T47D (cell line): ENCODE results near the genes CYP27C1 and WDR33.

- RRBS: no CpG with 5 or more reads among the region's 5 CpGs
Observed at GRCh38 chr2:126719370-126720294, 63.7 kb downstream of the GYPC start.

GRCh38 chr2:126831414-126832040 is 67.2 kb upstream of the TEX51 start:
- RRBS: no CpG with 5 or more reads among the region's 10 CpGs

- RRBS: 0% methylated on average over 1 of the region's 9 CpGs
Observed at GRCh38 chr2:127049976-127050297, 57.0 kb downstream of the BIN1 start.

DNA sequence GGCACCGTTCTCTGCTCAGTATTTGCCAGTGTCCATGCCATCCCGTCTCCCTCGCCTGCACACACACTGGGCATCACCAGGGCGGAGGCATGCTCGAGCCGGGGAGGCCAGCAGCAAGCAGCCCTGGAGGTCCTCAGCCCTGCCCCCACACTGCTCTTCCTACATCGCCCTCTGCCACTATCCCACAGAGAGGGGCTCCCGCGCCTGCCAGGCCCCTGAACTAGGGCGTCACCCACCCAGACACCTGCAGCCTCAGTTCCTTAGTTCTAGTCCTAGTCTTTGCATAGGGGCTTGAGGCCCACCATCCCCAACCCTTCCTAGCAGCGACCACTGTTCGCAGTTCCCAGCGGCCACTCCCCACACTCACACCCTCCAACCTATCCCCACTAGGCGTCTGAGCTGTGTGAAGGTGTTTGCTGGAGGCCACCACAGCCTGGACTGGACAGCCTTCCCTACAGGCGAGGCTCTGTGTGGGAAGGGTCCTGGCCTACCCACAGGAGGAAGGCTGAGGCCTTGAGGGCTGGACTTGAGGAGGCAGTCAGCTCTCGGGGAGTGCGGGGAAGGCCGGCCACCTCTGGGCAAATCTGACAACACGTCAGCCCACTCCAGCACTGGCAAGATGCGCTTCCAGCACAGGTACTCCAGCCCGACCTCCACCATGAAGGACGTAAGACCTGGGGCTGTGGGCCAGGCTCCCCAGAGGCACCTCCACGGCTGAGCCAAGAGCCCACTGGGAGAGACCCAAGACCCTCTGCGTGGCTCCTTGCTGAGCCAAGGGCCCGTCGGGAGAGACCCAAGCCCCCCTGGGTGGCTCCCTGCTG is 50.6 kb downstream of the BIN1 start:
- RRBS: no CpG with 5 or more reads among the region's 26 CpGs

DNA sequence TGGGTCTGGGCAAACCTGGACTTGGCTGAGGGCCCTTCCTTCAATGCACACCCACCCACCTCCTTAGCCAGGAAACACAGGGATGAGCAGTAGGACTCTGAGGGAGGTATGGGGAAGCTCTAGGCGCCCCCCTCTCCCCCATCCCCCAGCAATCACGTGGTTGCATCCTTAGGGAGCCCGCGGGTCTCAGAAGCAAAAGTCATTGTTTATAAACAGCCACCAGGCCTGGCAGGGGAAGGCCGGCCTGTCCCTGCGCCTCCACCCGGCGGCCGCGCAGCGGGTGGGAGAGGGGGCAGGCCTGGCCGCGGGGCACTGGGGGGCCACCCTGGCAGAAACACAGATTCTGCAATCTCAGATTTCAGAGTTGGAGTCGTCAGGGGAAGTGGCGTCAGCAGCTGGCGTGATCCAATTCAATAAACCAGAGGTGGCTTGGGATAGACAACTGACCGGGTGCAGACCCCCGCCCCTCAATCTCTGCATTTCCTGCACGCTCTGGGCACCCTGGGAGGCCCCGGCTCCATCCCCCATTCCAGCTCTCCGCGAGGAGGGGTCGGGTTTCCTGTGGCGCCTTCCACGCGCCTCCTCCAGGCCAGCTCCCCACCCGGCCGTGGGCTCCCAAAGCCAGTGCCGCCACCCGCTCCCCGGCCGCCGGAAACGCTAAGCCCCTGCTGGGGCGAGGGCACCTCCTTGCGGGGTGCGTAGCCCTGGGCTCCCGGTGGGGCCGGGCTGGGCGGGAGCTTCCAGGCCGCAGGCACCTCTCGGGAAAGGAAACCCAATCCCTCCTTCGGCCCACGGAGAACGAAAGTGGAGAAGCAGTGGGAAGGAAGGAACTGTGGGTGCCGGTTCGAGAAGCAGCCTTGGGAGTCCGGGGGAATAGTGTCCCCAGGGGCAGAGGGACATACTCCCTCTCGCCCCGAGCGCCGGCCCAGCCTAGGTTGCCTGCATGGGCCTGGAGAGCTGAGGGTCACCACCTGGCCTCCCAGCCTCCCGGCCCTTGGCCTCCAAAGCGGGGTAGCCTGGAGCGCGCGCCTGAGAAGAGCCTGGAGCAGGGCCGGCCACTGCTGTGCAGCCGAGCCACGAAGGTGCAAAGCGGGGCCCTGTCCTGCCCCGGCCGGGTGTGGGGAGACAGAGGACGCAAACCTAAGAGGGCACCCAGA is 1.0 kb downstream of the BIN1 start:
- RRBS: 59% methylated on average over 35 of the region's 64 CpGs

DNA sequence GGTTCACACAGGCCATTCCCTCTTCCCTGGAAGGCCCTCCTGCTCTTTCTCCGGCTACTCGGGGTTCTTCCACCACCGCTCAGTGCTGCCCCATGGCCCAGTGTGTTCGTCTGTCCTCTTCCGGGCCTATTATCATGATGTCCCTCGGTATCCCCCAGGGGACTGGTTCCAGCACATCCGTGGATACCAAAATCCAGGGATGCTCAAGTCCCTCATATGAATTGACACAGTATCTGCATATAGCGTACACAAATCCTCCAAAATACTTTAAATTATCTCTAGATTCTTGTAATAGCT is 1.4 kb upstream of the BIN1 start:
- RRBS: 91% methylated on average over 5 of the region's 8 CpGs

- RRBS: no CpG with 5 or more reads among the region's 8 CpGs
Observed at GRCh38 chr2:127174928-127175349, 45.2 kb downstream of the CYP27C1 start.

GRCh38 chr2:127184927-127185477 is 35.1 kb downstream of the CYP27C1 start:
- RRBS: no CpG with 5 or more reads among the region's 9 CpGs

DNA sequence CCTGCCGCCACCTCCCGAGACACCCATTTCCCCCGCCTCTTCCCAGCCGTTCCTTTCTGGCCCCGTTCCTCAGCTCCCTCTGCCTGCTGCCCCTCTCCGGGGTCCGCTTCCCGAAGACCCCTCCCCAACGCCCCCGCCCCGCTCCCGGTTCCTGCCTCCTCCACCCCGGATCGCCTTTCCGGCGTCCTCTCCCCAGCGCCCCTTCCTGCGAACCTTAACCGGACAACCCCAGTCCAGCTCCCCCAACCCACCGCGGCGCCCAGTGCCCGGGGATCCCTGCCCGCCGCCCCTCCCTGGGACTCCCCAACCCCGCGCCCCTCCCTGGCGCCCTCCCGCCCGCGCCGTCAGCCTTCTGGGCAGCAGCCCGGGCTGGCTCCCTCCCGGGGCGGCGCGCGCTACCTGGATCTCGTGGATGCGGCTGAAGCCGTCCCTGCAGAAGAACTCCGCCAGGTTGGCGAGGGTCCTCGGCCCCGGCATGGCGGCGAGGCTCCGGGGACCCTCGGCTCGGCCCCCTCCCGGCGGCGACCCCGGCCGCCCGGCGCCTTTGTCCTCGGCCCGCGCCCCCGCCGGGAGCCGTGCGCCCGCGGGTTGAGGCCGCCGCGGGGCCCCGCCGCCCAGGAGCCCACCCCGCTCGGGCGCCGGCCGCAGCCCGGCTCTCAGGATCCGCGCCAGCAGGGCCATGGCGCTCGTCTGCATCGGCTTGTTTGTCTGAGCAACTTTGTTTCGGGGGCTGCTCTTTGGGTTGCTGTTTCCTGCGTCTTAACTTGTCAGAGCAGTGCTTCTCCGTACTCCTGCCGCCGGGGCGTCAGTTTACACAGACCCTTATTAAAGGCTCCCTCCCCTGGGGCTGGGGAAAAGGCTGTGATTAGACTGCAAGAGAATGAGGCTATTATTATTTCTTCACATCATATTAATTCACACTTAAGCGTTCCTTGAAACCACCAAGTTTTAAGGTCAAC is at the start of gene CYP27C1:
CYP27C1 (minus strand) TSS at position 710 of the 959 bp plus-strand sequence.
- RRBS: 3% methylated on average over 45 of the region's 89 CpGs

- RRBS: no CpG with 5 or more reads among the region's 6 CpGs
Observed at GRCh38 chr2:127224987-127225380, 4.9 kb upstream of the CYP27C1 start.

- RRBS: no CpG with 5 or more reads among the region's 9 CpGs
Observed at GRCh38 chr2:127246884-127247259, 26.8 kb upstream of the CYP27C1 start.

GRCh38 chr2:127302205-127302766 is 8.3 kb upstream of the ERCC3 start:
- RRBS: no CpG with 5 or more reads among the region's 1 CpG

DNA sequence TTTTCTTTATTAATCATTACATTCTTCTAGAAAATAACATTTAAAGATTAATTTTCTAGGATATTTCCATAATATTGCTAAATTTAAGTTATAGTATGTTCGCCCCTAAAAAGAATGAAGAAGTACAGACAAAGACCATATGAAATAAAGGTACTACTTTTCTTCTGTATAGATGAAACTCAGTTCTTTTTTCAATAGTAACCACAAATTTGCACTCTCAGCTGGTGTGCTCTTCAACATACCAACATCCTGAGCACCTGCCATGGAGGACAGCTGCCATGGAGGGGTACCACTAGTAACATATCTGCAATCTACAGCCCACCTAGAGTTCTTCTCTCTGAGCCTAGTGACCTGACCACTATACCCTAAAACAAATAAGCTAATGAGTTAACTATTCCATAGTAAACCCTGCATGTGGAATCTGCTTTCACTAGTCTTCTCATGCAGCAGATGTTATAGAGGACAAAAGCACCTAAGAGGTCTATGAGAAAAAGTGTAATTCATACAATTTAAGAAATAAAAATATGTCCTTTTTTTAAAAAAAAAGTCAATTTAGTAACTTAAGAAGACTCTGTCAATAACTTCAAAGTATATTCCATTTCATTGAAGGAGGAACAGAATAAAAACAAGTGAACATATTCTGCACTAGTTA is 36.9 kb upstream of the ERCC3 start:
- RRBS: no CpG with 5 or more reads among the region's 1 CpG

DNA sequence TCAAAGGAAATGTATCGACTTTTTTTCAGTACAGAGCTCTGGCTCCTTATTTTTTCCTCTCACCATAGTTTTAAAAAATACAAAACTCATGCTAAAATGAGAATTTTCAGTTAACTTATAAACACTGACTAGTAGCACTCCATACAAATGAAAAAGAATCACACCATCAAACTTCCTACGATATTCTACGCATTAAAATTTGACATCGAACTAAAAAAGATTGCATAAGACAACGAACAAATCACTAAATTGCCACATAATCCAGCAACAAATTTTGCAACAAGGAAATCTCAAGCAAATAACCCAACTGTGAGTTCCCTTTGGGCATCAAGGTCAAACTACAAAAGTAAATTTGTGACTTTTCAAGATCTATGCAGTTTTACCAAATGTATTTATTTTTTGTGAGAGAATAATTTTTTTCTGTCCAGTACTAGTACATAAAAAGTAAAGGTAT is 1.5 kb downstream of the MAP3K2 start:
- RRBS: no CpG with 5 or more reads among the region's 5 CpGs

- RRBS: 87% methylated on average over 7 of the region's 33 CpGs
Observed at GRCh38 chr2:127423434-127424070, 5.3 kb downstream of the PROC start.

DNA sequence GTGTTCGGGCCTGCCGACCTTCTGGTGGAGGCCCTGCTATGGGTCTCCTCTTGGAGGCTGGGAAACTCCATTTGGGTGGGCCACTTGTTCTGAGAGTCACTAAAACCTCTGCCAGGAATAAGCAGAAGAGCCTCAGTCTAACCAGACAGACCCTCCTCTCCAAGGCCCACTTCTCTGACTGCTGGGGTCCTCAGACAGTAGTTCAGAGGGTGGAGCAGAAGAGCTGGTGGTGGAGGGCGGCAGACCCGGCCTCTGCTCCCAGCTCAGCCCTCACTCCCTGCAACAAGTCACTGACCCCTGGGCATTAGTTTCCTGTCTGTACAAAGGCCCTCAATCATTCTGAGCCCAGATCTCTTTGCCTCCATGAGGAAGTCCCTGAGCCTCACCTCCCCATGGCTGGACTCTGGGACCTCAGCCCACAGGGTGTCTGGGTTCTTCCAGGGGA is 48.9 kb downstream of the MYO7B start:
- RRBS: no CpG with 5 or more reads among the region's 4 CpGs

- RRBS: no CpG with 5 or more reads among the region's 10 CpGs
Observed at GRCh38 chr2:127619819-127620266, 26.1 kb upstream of the GPR17 start.

GRCh38 chr2:127627999-127628504 is 17.9 kb upstream of the GPR17 start:
- RRBS: no CpG with 5 or more reads among the region's 14 CpGs

DNA sequence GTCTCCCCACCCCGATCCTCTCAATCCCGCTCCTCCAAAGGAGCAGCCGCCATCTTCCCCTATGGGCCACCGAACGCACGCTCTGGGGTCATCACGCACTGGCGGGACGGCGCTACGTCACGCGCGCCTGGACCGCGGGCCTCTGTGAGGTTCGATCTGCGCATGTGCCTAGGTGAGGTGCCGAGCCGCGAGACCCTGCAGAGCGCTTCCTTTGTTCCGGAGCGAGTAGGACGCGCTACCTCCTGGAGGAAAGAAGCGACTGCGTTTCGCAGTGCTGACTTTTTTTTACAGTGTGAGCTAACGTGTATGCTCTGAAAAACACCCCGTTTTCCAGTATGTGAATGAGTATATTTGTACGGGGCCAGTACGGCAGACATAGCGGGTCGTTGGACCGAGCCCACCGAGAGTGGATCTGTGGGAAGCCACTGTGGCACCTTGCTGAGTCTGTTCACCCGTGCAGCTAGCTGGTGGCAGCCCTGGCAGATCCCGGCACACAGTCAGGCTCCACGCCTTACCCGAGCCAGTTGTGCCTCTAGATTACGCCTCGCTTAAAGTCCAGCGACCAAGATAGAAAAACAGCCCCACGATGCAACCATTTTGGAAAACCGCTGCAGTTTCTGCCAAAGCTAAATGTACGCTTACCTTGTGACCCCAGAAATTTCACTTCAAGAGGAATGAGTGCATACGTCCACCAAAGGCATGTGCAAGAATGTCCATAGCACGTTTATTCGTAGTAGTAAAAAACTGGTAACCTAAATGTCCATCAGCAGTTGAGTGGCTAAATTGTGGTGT is at the start of gene WDR33:
WDR33 (minus strand) TSS at position 84 of the 792 bp plus-strand sequence.
- RRBS: no CpG with 5 or more reads among the region's 50 CpGs

DNA sequence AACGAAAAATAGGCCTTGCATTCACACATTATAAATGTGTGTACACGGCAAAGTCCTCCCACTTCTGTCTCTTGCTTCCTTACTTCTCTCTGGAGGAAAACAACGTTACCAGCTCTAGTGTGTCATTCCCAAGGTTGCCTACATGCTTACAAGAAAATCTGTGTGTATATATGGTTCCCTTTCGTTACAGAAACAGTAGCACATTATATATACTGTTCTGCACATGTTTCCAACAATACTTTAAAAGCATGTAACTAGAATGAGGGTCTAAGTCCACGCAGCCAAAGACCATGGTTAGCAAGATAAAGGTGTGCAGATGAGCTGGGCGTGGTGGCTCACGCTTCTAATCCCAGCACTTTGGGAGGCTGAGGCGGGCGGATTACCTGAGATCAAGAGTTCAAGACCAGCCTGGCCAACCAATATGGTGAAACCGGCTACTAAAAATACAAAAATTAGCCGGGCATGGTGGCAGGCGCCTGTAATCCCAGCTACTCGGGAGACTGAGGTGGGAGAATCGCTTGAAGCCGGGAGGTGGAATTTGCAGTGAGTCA is 25.0 kb upstream of the UGGT1 start:
- RRBS: no CpG with 5 or more reads among the region's 15 CpGs